Colic lymph node (tissue), 1 donor: ENCODE measurements around a stretch of chr4.

DNA sequence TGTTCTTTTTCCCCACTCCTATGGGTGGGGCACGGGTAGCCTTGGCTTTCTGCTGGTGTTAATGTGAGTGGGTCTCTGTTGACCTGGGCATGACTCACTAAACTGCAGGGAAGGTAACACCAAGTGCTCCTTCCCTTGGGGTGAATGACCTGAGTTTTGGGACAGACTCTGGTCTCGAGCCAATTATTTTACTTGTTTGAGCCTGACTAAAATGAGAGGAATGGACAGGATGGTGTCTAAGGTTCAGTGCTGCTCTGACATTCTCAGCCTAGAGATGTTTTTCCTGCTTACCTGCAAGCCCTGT, 14.6 kb downstream of the KLHL2 start:
- PRO-cap: no peak

DNA sequence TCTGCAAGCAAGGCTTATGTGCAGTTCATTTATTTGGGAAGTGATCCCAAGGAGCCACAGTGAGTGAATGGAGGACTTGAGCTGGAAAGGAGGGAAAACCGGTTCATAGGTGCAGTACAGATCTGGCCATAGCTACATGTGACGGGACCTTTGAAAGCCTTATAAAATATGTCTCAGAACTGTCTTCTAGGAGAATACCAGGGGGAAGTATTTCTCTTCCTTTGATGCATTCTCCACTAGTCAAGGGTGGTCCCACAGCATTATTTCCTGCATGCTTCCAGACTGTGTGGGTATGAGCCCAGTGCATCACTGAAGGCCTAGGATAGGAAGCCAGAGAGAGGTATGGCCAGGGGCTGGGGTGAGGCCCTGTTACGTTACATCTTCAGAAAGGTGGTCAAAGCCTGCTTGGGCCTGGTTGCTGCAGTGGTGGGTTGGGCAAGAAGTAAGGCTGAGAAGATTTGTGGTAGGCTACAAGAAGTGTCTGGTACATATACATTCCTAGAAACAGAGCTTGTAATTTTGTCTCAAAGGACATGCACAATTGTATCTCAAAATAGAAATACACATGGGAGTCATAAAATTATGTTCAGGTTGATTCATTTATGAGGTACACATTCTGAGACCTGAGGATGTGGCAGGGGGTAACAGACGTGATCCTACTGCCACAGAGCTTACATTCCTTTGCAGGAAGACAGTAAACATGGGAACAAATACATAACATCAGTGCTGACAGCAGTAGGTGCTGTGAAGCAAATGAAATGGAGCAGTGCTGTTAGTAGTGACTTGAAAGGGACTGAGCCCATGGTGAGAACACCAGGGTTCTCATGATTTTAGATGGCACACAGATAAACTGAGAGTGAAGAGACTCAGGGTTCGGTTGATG, 22.1 kb downstream of the GK3 start:
- PRO-cap: no peak

GRCh38 chr4:165299262-165299893, 19.9 kb upstream of the GK3 start:
- PRO-cap: no peak

GRCh38 chr4:165343801-165344725, 16.6 kb downstream of the MSMO1 start:
- PRO-cap: no peak

- PRO-cap: no peak
These were observed 13.9 kb upstream of the CPE start for GRCh38 chr4:165364969-165365168.

DNA sequence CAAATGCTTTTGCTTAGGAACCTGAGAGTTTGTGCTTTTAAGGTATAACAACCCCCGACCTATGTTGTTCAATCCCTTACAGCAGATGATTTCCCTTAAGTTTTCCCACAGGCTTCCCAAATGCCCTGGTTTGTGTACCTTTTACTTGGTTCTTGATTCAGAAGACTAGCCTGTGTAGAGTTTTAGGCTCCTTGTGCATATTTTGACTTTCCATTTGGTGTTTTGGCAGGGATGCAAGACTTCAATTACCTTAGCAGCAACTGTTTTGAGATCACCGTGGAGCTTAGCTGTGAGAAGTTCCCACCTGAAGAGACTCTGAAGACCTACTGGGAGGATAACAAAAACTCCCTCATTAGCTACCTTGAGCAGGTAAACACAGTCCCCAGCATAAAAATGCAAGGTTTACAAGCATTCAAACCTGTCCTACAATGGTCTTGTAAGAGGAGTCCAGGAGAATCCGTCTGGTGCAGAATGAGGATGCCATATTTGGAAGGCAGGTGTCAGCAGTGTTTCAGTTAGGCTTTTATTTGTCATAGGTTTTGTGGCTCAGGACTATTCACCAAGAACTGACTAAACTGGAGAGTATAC, 108.5 kb downstream of the CPE start:
- PRO-cap: no peak

GRCh38 chr4:166045346-166045660, 172.3 kb downstream of the TLL1 start:
- PRO-cap: no peak

DNA sequence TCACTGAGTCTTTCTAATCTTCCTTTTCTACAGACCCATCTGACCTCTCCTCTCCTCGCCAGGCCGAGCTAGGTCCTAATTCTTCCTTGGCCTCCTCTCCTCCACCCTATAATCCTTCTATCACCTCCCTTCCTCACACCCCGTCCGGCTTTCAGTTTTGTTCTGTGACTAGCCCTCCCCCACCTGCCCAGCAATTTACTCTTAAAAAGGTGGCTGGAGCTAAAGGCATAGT, 649.0 kb downstream of the TLL1 start:
- PRO-cap: no peak

GRCh38 chr4:167091915-167092232, 142.4 kb downstream of the SPOCK3 start:
- PRO-cap: no peak

DNA sequence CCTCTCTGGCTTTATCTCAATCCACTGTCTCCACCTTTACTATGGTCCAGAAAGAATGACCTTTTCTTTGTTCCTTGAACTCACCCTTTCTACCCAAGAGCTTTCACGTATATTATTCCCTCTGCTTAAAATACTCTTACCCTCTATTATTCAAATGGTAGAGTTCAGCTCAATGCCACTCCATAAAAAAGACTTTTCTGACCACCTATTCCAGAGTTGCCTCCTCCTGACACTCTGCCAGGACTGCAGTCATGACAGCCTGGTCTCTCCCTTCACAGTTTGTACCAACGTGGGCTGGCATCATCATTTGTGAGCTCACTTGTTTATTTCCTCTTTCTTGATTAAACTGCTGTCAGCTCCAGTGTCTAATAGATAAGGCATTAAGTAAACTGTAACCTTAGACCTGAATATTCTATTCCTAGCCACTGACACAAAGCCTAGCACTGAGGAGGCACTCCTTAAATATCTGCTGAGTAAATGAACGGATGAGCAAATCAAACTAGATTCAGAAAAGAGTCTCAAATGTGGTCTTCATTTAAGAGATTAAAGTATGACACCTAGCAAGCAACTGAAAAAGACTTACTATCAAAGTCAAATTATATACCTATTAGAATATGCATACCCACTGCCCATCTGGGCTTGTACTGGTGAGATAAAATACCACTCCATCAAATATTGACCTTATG, 48.7 kb downstream of the DDX60 start:
- PRO-cap: no peak

- PRO-cap: bidirectional peak, plus-strand start at chr4:168481237, minus-strand start at chr4:168481066
These were observed 699 bp upstream of the DDX60L start for GRCh38 chr4:168480951-168481431.

DNA sequence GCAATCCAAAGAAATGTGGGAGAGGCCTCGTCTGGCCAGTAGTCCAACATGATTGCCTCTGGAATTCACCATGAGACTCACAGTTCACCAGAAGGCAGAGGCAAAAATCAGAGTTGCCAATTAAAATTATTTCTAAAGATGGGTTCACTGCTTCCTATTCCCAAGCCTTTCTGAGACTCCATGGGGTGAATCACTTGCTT, 2.1 kb upstream of the PALLD start:
- PRO-cap: no peak

DNA sequence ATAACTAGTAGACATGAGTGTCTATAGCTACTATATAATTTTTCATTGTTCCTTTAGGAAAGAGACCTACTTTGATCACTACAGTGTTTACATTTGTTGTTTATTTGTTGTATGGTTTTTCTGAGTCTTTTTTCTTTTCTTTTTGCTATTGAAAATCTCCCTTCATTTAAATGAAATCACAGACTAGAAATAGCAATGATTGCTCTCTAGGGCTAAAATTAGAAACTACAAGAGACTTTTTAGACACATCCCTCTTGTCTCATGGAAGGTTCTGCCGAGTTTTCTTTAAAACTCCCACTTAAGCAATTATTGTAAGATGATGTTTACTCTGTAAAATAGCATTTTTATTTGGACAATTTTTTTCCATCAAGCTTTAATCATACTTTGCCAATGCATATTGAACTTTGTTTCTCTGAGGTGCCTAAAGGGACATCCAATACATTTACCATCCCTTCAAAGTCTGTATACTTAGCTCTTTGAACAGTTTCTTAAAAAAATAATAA, 136.7 kb downstream of the PALLD start:
- PRO-cap: no peak

- PRO-cap: no peak
These were observed 251.8 kb downstream of the CBR4 start for GRCh38 chr4:168758245-168758680.

GRCh38 chr4:168822216-168822968, 187.7 kb downstream of the CBR4 start:
- PRO-cap: no peak

- PRO-cap: no peak
These were observed 170.4 kb downstream of the CBR4 start for GRCh38 chr4:168839614-168840125.

DNA sequence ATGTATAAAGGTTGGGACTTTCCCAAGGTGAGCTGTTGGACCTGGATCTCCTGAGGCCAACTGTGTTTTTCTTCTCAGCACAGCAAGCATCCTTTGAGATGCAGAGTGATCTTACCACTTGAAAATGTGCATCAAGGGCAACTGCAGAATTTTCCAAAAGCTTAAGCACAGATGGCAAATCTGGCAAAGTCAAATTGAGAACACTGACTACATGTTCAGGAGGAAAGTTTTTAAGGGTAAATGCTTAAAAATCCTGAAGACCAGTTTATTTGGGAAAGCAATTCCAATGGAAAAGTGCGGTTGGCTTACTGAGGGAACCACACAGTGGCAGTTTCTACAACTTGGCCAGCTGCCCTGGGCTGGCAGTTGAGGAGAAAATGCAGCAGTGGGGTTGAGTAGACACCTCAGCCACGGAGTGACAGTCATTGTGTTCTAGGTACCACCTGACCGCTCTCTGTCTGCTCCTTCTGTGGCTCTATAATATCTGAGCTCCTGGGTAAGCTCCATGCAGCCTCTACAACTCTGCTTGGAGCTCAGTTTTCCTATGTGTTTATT, 168.8 kb downstream of the CBR4 start:
- PRO-cap: no peak

- PRO-cap: no peak
These were observed 156.7 kb downstream of the CBR4 start for GRCh38 chr4:168853116-168853982.

- PRO-cap: unidirectional peak, minus-strand start at chr4:168878328
These were observed 131.8 kb downstream of the CBR4 start for GRCh38 chr4:168878111-168878823.

DNA sequence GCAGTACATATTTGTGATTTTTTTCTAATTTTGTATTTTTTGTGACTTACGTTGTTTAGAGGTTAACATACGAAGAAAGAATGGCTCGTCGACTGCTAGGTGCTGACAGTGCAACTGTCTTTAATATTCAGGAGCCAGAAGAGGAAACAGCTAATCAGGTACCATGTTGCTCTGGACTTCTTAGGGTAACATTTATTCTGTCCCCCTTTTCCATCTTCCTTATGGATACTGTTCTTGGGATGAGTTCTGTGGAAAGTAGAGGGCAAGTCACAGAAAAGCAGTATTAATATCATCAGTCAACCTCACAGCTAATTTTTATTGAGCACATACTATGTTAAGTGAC, 115.6 kb downstream of the CBR4 start:
- PRO-cap: no peak